HT-29 (cell line): ENCODE results near the genes ESRRG and GPATCH2.

GRCh38 chr1:212741610-212742242 lies 42.1 kb upstream of the BATF3 start:
- RAMPAGE, long total RNA: no peak

GRCh38 chr1:212914646-212915182 lies 35.6 kb upstream of the VASH2 start:
- RAMPAGE, long total RNA: no peak

GRCh38 chr1:212924629-212925029 lies 25.7 kb upstream of the VASH2 start:
- RAMPAGE, long total RNA: no peak

DNA sequence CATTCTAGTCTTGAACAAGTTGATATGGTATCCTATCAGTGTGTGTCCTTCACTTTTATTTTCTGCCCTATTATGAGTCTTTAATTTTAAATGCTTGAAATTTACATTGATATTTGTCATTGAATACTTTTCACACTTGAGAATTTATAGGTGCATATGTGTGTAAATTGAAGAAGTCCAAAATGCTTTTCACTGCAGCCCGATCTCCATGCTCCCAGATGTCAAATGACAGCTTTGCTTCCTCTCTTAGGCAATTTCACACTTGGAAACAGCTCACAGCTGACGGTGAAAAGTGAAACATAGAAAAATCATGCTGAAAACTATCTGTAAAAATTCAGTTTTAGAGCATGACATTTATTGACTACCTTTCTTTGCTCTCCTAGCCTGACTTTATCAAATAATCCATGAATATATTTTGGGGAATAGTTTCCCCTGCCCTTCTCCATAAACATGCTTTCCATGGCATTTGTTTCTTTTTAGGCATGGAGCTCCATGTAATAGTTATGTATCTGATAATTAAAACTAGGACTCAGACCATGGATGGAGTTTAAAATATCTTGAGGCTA lies 196.0 kb downstream of the RPS6KC1 start:
- RAMPAGE, long total RNA: no peak

- RAMPAGE, long total RNA: no peak
Measured at GRCh38 chr1:213327272-213327864, 276.3 kb downstream of the RPS6KC1 start.

GRCh38 chr1:213582486-213582728 lies 405.4 kb upstream of the PROX1 start:
- RAMPAGE, long total RNA: no peak

DNA sequence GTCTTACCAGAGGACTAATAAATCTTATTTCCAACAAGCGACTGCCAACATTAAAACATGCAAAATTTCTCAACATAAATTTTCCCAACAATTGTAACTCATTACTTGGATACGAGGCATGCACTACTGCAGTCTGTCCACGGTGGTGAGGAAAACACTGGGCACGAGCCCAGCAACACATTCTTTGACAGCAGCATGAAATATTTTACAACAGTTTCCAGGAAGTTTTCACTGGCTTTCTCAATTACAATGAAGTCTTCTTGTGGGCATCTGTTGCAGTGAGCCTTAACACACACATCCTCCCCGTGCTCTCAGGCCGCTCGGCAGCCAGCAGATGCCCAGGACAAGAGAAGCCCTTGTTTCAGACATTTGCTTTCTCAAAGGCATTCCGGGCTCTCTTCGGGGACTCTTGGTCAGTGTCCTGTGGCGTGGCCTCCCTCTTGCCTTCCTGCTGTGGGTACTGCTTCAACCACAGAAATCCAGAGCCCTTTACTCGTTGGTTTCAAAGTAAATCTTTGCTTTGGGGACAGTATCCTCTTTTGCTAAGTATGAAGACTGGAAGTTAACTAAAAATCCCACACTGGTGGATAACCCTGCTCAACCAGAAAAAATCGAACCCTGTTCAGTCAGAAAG lies 262.6 kb upstream of the PROX1 start:
- RAMPAGE, long total RNA: no peak

DNA sequence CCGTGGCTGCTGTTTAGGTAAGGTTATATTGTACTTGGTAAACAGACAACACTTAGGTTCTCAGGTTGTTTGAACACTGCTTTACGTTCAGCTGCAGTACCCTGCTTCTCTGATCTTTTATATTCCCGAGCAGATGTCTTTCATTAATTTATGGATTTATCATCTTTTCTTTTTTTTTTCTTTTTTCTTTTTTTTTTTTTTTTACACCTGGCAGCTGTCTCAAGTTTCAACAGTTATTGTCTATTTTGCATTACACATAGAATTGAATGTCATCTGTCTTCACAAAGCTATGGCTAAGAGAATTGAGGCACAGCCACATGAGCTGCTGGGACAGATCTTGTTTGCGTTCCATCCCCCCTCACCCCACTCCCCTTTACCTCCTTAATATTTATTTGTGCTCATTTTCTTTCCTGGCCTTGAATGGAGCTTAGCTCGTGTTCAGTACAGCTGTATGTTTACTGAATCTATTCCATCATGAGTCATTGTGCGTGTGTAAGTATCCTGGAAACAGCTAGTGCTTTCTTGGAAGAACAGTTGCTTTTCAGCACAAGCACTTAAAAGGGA lies 14.5 kb downstream of the PROX1 start:
- RAMPAGE, long total RNA: no peak

DNA sequence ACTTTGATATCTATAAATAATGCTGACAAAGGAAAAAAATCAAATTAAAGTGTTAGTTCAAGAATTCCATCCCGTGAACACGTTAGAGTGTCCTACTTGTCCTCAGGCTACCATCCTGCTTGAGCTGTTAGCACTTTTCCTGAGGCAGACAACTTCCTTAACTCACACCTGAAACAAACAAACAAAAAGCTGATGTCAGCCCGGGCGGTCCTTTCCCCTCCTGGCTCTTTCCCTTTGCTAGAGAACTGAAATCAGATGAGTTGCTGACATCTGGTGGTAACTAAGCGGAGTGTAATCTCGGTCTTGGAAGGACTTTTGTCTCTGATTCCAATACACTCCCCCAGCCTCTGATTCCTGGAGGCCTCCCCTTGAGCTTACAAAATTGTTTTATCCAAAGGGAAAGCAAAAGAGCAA lies 135.3 kb downstream of the PROX1 start:
- RAMPAGE, long total RNA: no peak

- RAMPAGE, long total RNA: no peak
Measured at GRCh38 chr1:214228919-214229481, 52.0 kb upstream of the SMYD2 start.

DNA sequence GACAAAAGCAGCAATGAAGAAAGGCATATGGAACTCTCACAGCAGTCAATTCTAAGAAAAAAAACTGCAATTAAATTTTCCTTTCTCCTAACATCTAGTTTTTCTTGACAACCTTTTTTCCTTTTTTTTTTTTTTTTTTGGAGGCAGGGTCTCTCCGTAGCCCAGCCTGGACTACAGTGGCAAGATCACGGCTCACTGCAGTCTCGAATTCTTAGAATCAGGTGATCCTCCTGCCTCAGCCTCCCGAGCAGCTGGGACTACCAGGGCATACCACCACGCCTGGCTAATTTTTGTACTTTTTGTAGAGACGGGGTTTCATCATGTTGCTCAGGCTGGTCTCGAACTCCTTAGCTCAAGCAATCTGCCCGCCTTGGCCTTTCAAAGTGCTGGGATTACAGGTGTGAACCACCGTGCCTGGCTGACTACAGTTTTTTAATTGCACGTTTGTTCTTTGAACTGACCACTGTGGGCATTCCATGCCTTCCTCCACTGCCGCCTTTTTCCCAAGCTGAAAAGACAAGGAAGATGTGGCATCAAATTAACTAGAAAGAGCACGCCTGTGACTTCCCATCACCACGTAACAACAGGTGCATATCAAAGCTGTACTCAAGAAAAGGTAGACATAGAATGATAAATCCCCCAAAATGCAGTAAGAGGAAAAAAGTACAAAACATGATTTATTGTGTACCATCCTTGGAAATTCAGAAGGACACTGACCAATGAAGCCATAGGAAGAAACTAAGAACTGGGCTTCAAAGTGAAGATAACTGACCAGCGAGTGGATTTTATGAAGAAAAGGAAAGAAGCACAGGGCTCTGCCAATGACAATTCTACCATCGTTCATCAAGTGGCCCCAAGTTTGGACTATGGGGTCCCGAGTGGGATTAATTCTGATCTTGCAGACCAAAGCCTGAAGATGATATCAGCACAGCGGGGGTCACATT lies 75.2 kb downstream of the SMYD2 start:
- RAMPAGE, long total RNA: no peak

- RAMPAGE, long total RNA: no peak
Measured at GRCh38 chr1:214437934-214438623, 113.3 kb downstream of the PTPN14 start.

GRCh38 chr1:214445415-214446385 lies 105.7 kb downstream of the PTPN14 start:
- RAMPAGE, long total RNA: no peak

GRCh38 chr1:214573291-214573865 lies 22.0 kb upstream of the PTPN14 start:
- RAMPAGE, long total RNA: no peak

DNA sequence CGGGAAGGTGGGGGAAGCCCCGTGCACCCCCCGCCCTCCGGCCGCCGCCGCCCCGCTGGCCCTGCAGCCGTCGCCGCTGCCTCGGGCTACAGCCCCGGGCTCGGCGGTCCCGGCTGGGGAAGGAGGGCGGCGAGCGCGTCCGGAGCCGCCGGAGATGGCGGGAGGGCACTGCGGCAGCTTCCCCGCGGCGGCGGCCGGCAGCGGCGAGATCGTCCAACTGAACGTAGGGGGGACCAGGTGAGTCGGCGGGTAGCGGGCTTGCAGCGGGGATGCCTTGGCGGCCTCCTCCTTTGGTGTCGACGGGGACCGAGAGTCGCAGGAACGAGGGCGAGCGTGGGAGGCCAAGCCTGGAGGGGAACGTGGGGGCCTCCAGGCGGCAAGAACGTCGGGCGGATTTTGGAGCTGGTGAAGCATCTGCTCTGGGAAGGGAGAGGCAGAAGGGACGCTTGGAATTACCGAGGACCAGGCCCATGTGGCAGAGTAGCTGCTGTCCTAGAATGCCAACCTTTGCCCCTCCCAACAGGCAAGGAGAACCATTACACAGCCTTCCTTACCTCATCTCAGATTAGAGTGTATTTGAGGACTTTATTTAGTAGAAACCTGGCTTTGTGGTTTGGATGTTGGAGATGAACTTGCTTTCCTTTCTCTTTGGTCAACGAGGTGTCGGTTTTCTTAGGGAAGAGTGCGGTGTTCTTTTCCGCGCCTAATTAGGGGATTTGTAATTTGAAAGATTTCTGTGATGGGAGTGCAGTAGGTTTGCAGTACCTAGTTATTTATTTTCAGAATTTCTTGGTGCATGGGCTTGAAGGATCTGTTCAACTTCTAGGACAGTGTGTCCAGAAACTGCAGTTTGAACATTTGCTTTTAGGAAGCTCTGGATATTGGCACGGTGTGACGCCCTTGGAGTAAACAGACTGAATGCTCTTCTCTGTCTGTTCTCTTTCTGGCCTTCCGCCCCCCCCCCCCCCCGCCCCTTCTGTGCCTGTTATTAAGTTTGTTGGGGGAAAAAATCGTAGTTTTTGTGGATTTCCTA lies 744 bp downstream of the KCTD3 start:
- RAMPAGE, long total RNA: no peak

DNA sequence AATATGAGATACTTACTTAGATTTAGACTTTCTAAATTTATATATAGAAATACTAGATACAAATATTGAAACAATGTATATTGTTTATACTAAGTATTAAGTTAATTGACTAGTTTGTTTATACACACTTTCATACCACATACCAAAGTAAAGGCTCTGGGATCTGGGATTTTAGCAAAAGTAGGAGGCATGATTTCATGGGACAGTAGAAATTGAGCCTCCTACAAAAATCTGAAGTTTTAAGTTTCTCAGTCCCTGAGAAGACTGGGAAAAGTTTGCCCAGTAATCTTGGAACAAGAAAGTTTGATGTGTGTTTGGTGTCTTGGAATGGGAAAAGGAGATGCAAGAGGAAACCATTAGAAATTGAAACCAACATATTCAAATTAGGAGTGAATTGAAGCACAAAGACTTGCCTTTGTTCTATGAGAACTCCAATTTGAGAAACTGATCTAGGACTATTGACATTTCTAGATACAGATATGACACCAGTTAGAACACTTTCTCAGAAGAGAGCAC lies 30.9 kb downstream of the KCTD3 start:
- RAMPAGE, long total RNA: no peak

GRCh38 chr1:215601243-215601579 lies 34.1 kb downstream of the KCTD3 start:
- RAMPAGE, long total RNA: no peak

GRCh38 chr1:216723036-216723743 lies at the start of gene ESRRG:
TSS of gene ESRRG (minus strand) at chr1:216723429.
- RAMPAGE, long total RNA: no peak

DNA sequence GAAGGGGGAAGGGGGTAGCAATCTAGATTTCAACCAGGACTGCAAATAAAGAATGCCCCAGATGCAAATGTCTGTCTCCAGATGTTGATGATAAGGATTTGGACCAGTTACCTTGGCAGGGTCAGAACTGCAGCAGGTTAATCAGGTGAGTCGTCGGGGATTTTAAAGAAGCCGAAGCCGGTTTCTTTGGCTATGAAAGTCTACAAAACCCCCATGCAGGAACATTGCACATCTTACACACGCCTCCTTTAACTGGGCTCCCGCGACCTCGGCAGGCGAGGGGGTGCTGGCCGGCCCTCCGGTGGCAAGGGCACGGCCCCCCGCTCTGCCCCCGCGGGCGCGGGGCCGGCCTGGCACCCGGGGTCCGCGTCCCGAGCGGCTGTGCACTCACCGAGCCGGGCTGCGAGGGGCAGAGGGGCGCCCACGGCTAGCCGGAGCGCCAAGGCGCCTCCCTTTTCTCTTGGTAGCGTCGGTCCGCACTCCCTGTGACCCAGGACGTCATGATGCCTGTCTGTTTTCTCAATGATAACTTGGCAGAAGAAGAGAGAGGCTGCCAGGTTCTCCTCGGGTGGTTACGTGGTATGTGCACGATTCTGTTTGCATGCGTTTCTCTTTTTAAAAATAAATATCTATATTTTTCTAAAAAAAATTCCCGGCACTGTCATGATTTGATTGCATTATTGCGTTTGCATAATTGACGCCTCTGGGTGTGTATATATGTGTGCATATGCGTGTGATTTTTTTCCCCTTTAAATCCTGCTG lies 366.3 kb upstream of the ESRRG start:
- RAMPAGE, long total RNA: no peak

DNA sequence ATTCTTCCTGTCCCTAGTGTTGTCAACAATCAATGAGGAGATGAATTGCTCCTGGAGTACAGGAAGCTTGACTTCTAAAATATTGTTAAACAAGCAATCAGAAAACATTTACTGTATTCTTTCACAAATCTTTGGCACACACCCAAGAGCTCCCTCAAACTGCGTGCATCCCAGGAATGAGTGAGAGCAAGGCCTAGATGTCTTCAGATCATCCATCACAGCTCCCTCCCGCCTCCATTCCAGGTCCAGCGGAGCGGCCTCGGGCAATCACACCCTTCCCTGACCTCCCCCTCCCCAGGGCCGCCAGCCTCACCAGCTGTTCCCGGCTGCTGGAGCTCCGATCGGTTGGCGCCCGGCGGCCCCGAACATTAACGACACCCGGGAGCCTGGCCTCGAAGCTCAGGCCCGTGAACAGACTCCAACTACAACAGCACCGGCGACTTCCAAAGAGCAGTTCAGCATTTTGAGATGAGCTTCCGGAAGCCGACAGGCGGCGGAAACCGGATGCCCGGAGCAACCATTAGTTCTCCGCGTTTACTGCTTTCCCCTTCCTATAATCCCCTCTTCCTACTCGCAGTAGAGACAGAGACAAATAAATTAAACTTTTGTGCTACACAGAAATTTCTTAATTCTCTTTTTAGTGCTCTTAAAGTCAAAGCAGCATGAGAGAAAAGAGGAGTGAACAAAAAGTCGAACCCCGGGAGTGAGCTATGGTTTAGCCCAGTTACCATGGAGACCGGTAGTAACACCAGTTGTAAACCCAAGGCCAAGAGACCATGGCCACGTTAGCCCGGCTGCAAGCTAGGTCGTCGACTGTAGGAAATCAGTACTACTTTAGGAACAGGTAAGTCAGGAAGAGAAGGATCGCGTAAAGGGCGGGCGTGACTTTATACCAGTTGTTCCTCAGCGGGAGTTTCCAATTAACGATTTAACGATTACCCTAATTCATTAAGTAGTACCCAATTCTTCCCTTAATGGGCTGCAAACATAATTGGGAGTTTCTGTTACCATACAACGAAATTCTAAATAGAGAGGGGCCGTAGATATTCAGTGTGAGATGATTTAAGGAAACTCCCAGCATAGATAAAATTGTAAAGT lies at the start of gene GPATCH2:
Gene GPATCH2, minus strand, starts transcription at position 488 of the 1,098 bp plus-strand sequence.
- RAMPAGE, long total RNA: start-site peak on the minus strand centred at position 446 of the sequence, 33 bp wide, 33 and 38 reads in 2 replicates